Parotid gland (tissue), 1 donor: ENCODE measurements around a stretch of chr2.

DNA sequence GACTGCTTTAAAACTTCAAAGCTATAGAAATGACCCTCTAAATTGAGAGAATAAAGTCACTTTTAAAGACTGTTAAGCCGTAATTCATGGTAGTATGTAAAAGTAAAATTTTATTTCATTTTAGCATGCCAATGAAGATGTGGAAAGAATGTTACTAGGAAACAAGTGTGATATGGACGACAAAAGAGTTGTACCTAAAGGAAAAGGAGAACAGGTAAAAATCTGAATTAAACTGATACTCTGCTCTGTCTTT lies 45.9 kb upstream of the GAREM2 start:
- PRO-cap = no peak

GRCh38 chr2:26127786-26128007 lies 45.2 kb upstream of the GAREM2 start:
- PRO-cap = no peak

- PRO-cap = unidirectional peak, plus-strand start at chr2:26178926; unidirectional peak, plus-strand start at chr2:26178944
Observed at GRCh38 chr2:26178445-26179514, 5.9 kb downstream of the GAREM2 start.

DNA sequence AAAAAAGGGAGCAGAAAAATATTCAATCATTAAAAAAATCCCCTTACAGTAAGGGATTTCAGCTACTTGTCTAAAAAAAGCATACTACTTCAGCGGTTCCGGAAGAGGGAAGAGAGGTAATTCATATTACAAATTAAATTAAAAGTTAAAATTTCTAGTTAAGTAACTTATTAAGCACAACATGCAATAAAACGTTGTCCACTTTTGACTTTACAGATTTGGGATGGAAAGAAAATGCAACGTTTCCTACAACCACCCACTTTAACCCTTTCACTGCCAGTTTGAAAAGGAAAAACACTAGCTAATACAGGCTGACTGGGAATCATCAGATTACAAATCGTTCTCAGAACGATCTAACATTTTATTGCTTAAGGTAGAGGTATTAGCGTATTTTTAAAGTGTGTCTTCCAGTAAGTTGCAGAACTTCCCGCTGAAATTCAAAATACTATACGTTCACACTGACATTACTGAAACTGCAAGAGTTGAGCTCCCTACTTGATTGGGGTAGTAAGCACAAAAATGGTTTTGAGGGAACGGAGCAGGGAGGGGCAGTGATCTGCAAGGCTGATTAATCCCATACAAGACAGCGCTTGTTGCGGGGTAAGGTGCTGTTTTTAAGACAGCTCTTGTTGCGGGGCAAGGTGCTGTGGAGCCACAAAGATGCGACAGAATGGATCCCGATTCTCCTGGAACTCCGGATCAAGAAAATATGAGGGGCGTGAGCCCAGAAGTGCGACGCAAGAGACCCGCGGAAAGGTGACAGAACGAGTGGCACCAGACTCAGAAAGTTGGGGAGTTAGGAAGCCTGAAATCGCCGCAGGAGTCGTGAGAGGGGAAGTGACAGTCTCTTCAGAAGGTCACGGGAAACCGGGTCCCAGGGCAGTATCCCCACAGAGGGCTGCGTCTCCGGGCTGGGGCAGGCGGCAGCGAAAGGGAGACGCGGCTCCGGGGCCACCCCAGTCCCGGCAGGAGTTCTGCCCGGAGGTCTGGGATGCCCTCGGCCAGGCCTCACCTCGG lies 606 bp downstream of the HADHA start:
- PRO-cap = no peak

GRCh38 chr2:26298835-26299365 lies 47.0 kb upstream of the SELENOI start:
- PRO-cap = unidirectional peak, minus-strand start at chr2:26298861

DNA sequence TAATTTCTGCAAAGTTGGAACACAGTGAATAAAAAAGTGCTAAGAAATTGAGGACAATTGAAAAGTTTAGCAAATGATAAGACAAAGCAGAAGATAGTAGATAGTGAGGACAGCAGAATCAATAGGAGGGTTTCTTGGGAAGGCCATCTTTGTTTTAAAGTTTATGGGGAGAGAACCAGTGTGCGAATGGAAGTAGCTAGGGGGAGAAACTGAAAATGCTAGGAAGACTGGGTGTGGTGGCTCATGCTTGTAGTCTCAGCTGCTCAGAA lies 19.3 kb upstream of the DRC1 start:
- PRO-cap = no peak

- PRO-cap = no peak
Observed at GRCh38 chr2:26630980-26631340, 10.2 kb downstream of the CIB4 start.

DNA sequence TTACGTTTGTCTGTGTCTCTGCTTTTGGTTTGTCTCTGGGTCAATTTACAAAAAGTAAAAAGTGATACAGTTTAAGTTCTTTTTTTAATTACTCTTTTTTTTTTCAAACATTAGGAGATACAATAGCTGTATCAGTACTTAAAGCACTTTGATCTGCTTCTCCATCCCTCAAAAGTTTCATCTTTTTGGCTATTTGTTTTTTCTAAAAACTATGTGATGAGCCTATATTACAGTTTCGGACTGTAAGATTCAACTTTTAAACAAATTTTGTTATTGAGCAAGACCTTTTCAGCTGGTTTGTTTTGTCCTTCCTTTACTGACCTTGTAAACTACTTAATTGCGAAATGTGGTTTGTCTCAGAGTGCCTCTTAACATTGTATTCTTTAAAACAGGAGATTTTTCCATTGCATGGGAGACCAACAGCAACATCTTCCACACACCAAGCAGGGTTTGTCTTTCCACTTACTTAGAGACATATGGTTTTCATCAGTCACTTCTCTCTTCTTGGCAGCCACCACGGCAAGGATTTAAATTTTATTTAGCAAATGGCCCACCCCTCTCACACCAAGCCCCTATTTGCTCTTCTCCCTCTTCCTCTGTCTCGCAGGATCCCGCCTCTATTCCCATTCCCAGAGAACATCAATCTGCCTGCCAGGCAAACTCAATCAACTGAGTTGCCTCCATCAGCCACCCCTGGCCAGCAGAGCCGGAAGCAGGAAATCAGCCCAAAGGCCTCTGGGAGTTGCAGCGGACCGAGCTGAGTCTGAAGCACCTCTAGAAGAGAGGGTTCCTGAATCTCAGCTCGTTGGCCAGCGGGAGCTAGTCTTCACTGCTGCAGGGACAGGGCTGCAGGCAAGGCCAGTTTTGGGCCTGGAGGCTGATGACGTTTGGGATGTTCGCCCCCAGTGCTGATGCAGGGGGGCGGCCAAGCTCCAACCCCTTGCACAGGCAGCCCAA lies 11.2 kb upstream of the CIB4 start:
- PRO-cap = no peak

DNA sequence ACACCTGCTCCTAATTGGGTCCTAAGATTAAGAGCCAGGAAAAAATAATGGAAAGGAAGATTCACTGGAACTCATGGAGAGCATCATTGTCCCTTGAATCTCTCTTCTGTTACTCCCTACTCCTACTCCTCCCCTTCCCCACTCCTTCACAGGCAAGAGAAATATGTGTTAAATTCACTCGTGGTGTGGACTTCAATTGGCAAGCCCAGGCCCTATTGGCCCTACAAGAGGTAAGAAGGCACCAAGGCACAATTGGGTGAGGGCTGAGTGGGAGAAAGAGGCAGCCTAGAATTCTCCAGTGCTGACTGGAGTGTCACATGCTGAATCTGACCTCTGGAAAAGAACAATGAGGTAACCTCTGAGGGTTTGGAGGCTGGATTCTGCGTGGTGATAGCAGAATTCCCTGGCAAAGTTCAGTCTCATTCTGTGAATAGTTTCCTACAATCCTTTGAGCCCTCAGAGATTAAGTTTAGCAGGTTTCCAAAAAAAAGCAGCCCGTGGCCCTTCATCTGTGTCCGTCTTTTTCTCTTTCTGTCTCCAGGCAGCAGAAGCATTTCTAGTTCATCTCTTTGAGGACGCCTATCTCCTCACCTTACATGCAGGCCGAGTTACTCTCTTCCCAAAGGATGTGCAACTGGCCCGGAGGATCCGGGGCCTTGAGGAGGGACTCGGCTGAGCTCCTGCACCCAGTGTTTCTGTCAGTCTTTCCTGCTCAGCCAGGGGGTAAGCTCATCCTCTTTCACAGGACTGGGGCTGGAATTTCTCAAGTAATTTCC lies 6.9 kb downstream of the CENPA start:
- PRO-cap = no peak

- PRO-cap = no peak
Observed at GRCh38 chr2:26969136-26969728, 1.2 kb upstream of the MAPRE3 start.

GRCh38 chr2:26991609-26992178 lies 21.3 kb downstream of the MAPRE3 start:
- PRO-cap = no peak

DNA sequence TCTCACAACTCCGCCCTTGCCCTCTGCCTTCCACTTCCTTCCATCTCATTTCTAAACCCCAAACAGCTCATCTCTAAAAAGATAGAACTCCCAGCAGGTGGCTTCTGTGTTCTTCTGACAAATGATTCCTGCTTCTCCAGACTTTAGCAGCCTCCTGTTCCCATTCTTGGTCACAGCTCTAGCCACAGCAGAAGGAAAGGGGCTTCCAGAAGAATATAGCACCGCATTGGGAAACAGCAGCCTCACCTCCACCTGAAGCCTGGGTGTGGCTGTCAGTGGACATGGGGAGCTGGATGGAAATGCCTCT lies 8.3 kb downstream of the TMEM214 start:
- PRO-cap = no peak

GRCh38 chr2:27085262-27086088 lies 1.1 kb upstream of the KHK start:
- PRO-cap = unidirectional peak, plus-strand start at chr2:27085738

- PRO-cap = no peak
Observed at GRCh38 chr2:27130958-27131646, 3.3 kb downstream of the PREB start.

GRCh38 chr2:27149812-27150599 lies 1.2 kb downstream of the TCF23 start:
- PRO-cap = no peak

GRCh38 chr2:27154689-27154988 lies 5.8 kb downstream of the TCF23 start:
- PRO-cap = no peak

DNA sequence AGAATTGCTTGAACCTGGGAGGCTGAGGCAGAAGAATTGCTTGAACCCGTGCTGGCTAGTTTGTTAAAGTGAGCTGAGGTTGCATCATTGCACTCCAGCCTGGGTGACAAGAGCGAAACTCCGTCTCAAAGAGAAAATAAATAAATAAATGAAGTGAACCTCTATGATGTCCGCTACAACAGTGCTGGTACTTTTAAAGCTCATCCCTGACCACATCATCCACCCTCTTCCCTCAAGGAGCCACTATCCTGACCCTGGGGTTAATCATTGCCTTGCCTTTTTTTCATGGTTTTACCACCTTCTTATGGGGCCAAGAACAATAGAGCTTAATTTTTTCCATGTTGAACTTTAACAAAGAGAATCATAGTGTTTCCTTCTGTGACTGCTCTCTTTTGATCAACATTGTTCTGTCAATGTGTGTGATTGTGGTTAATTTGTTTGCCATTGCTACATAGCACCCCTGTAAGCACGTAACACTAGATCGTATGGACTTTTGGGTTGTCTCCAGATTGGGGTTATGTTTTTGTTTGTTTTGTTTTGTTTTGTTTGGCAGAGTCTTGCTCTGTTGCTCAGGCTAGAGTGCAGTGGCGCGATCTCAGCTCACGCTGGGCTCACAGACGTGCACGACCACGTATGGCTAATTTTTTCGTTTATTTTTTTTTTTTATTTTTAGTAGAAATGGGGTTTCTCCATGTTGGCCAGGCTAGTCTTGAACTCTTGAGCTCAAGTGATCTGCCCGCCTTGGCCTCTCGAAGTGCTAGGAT lies 17.0 kb upstream of the ATRAID start:
- PRO-cap = no peak

- PRO-cap = no peak
Observed at GRCh38 chr2:27198911-27199504, 12.8 kb upstream of the ATRAID start.

DNA sequence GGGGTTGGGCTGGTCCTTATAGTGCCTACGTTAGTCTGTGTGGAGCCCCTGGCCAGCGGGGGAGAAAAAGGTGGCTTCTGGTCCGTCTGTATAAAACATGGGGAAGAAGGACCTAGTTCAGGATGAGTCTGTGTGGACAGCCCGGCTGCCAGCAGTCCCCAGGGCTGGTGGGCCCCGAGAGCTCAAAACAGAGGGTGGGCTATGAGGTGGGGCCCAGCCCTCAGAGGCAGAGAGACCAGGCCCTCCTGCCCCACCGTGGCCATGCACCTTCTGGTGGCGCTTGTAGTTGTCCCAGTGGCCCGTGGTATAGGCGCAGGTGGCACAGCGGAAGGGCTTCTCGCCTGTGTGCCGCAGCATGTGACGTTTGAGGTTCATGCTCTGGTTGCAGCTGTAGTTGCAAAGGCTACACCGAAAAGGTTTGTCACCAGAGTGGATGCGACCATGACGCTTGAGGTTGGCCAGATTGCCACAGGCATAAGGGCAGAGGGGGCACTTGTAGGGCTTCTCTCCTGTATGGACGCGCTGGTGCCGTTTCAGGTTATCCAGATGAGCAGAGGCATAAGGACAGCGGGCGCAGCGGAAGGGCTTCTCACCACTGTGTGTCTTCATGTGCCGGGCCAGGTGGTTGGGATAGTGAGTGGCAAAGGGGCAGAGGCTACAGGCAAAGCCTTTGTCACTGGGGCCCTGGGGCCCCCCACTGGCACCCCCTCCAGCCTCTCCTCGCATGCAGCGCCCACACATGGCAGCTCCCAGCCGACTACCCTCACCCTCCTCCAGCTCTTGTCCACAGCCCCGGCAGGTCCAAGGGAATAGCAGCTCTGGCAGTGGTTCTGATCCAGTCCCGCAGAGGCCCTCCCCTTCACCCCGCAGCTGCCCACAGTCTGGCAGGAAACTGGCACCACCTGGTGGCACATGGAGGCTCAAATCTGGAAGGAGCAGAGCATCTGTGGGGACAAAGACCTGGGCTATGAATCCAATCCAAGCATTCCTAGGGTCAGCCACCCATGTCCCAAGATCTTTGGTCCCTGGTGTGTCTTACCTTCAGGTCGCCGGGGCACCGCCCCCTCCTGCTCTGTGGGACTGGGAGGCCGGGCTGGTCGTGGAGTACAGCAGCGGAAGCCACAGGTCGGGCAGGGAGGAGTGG lies 2.7 kb downstream of the ZNF513 start:
- PRO-cap = no peak

- PRO-cap = no peak
Observed at GRCh38 chr2:27378638-27379595, 1.6 kb downstream of the ZNF513 start.